HT-29 (cell line): Measurements from ENCODE around the gene PRDX1.

DNA sequence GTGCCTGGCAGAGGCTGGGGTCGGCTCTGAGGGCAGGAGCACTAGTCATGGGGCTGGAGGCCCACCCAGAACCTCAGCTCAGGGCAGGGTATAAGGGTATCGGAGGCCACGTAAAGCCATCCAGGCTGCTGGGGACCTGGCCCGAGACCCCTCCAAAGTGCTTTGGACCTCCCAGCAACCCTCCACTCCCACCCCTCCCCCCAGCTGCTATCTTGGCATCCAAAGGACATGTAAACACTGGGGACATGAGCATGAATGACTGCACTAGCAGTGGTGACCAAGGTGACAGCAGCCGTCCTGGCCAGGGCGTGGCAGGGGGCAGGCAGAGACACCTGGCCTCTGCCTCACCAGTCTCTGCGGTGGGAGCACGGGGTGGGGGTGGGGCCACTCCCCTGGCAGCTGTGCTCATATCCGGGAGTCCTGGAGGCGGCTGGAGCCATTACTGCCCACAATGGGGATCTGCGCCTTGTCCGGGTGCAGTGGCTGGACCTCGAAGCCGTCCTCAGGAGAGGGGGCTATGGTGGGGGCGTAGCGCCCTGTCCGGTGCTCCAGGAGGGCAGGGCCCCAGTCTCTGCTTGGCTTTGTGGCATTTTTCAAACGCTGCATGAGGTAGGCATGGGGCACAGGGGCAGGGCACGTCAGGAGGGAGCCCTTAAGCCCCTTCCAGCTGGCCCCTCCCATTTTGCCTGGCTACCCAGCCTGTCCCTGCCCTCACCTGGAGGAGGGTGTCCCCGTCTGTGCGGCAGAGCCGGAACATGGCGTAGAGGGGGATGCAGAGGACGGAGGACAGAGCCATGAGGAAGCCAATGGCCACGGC, 5.9 kb downstream of the CCDC24 start:
- RAMPAGE, long total RNA = no peak

- RAMPAGE, long total RNA = no peak
Observed at GRCh38 chr1:44029516-44030373, 1.5 kb downstream of the SLC6A9 start.

DNA sequence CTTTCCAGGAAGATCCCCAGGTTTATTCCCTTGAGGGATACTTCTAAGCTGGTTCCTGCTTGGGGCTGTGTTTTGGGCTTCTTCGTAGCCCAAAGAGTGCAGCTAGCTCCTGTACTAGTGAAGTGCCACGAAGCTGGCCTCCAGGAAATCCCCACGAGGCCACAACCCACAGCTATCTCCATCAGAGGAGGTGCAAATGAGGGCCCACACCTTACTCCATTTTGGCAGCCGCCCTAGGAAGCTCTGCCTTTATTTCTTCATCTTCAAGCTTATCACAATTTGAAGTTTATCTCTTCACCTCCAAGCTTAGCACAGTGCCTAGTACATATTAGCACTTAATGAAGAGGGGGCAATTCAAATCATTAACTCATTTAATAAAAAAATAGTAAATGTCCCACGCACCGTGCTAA, 544 bp upstream of the DMAP1 start:
- RAMPAGE, long total RNA = no peak

DNA sequence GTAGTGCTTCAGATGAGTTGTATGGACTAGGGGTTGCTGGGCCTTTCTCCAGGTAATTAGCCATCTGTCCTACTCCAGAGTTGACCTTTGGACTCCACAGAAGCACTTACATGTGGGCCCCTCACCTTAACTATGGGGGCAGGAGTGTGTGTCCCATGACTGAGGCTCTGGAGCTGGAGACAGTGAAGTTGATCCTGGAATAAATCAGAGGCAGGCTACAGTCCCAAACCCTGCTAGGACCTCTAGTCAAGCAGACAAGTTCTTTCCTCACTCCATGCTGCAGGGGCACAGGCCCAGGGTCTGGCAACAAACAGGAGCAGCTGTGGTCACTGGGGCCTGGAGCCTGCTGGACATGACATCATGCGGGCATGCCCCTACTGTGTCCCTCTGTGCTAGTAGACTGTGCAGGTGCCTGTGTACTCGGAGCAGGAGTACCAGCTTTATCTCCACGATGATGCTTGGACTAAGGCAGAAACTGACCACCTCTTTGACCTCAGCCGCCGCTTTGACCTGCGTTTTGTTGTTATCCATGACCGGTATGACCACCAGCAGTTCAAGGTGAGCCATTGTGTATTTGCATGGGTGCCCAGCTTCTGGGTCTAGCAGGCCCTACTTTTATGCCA, 4.8 kb downstream of the DMAP1 start:
- RAMPAGE, long total RNA = no peak

- RAMPAGE, long total RNA = no peak
Observed at GRCh38 chr1:44406020-44406426, 968 bp downstream of the RNF220 start.

DNA sequence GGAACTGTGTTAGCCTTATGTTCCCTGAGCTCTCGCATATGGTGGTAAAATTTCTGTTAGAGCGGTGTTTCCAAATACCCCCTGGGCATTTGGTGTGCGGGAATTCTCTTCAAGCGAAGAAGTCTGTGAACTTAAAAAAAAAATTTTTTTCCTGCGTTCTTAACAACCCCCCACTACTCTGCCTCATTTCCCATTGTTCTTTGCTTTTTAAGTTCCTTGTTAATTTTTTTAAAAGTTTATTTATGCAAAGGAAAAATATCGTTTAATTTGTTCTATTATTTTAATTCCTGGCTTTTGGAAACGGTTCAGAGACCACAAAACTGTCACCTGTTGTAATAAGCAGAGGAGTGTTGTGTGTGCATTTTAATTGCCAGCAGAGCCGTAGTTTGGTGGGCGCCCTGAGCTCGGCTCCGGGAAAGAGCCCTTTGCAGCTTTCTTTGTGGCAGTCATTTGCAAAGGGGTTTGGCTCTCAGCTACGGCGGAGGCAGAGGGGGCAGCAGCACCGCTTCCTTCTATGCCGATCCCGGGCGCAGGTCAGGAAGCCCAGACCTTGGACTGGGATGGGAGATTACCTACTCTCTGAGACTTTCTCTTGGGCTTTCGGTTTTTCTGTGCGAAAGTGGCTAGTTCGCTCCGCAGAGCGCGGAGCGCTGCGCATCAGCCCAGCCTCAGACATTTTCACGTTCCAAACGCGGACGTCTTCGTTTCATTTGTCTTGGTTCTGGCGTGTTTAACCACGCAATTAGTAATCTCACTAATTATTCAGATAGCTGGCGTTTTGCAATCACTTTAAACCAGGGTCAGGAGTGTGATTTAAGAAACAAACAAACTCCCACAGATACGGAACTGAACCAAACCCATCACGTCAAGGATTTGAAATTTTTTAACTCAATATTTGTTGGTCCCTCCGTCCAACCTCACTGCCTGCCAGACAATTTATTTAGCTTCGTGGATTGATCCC, 3.6 kb downstream of the RNF220 start:
- RAMPAGE, long total RNA = no peak

GRCh38 chr1:44507203-44508165, 102.4 kb downstream of the RNF220 start:
- RAMPAGE, long total RNA = no peak

DNA sequence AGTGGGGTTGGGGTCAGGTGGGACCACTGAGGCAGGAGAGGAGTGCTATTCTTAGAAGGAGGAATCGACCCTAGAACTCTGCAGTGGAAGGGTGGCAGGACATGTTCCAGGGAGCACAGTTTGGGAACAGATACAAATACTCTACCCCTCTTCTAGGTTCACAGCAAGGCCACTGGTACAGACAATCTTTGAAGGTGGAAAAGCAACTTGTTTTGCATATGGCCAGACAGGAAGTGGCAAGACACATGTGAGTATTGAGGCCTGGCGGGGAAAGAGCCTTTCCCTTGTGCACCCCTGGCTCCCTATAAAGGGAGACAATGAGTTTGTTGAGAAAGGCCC, 17.7 kb downstream of the KIF2C start:
- RAMPAGE, long total RNA = no peak

DNA sequence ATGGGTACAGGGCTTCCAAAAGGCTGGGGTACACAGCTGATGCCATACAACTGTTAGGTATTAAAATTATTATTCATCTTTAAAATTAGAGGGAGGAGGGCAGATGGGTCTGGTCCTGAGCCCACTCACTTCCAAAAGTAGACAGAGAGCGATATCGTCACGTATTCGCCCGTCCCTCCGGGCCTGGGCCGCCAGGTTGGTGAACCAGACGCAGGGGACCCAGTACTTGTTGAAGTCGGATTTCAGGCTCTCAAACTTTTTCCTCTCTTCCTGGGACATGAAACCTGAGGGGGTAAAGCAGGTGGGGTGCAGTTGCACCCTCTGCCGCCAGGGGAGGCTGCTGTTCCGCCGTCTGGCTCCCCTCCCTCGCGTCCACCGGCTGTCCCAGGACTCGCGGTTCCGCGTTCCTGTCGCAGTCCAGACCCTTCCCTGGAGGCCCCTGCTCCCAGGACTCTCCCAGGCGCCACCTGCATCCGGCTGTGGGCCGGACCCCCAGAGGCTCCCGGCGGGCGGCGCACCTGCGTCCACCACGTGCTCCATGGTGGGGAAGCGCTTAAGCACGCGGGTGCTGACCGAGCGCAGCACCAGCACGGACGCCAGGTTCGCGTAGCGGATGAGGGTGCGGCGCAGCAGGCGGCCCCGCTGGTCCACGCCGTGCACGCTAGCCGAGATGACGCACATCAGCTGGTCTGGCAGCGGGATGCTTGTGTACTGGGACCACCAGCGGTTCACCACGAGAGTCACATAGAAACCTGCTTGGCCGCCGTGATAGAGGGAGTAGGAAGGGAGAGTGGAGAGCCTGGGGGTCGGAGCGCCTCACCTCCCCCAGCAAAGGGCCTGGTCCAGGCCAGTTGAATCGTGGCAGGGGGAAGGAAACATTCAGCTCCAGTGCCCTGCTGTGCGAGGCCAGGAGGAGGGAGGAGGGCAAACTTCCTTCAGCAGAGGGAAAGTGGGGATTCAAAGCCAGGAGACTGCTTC, 1.7 kb downstream of the BEST4 start:
- RAMPAGE, long total RNA = no peak

- RAMPAGE, long total RNA = no peak
Observed at GRCh38 chr1:44799633-44800243, 439 bp upstream of the PLK3 start.

DNA sequence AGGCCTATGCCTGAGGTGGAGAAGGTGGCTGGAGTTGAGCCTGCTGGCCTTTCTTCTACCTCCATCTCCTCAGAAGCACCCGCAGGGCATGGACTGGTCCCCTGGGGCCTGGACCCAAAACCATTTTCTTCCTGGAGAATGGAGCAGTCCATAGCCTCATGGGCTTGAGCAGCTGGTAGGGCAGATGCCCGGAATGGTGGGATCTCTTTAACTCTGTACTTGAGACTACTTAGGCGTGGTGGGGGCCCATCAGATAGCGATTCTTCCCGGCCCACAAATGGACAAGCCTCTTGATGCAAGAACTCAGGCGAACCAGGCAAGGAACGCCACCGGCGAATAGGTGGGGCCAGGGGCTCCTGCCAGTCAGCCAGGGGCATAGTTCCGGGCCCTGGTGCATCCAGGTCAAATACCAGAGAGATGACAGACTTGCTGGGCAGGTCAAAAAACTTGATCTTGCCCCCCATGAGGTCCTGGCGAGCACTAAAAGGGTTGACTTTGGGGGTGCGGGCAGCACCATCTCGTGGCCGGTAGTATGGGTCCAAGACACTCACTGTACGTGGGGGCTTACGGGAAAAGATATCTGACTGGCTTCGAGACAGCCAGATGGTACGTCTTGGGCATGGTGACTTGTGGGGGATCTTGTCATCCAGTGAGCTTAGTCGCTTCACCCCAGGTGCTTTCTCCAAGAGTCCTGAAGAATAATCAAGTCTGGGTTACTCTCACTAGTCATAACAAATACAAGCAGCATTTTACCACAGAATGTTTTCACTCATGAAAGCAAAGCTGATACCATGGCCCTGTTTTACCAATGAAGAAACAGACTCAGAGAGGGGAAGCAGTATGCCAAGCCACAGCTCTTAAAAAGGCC, 5.1 kb downstream of the TOE1 start:
- RAMPAGE, long total RNA = no peak

GRCh38 chr1:45346319-45347330, 6.7 kb downstream of the TOE1 start:
- RAMPAGE, long total RNA = no peak

DNA sequence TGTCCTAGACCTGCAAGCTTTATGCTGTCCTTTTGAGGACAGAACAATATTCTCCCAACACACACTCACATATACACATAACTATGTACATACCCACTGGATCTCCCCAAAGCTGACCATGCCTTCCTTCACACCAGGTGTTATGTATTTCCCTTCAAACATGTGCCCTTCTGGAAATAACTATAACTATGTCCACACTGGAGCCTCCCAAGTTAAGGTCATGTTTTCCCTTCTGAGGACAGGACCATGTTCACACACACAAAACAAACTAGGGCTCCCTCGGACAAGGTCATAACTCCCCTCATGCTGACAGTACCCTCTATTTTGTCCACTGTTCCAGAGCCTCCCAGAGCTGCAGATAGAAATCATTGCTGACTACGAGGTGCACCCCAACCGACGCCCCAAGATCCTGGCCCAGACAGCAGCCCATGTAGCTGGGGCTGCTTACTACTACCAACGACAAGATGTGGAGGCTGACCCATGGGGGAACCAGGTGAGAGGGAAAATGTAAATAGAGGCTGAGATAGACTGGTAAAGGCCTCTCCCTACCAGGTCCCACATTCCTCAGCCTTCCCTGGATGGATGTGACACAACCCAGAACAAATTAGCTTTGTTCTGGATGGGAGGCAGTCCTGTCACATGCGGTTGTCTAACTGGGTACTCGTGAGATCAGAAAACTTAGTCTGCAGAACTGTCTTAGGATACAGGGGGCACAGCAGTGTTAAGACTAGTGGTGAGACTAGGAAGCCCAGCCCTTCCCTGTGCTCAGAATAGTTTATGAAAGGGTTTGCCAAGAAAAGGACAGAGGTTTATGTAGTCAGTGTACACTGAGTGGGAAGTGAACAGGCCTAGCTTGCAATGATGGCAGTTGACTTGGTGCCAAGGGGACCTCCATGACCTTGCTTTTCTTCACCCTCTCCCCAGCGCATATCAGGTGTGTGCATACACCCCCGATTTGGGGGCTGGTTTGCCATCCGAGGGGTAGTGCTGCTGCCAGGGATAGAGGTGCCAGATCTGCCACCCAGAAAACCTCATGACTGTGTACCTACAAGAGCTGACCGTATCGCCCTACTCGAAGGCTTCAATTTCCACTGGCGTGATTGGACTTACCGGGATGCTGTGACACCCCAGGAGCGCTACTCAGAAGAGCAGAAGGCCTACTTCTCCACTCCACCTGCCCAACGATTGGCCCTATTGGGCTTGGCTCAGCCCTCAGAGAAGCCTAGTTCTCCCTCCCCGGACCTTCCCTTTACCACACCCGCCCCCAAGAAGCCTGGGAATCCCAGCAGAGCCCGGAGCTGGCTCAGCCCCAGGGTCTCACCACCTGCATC, 8.2 kb downstream of the MMACHC start:
- RAMPAGE, long total RNA = no peak

GRCh38 chr1:45521645-45522480, at the start of gene PRDX1:
TSS of gene PRDX1 (minus strand) at chr1:45521884.
- RAMPAGE, long total RNA = no peak

DNA sequence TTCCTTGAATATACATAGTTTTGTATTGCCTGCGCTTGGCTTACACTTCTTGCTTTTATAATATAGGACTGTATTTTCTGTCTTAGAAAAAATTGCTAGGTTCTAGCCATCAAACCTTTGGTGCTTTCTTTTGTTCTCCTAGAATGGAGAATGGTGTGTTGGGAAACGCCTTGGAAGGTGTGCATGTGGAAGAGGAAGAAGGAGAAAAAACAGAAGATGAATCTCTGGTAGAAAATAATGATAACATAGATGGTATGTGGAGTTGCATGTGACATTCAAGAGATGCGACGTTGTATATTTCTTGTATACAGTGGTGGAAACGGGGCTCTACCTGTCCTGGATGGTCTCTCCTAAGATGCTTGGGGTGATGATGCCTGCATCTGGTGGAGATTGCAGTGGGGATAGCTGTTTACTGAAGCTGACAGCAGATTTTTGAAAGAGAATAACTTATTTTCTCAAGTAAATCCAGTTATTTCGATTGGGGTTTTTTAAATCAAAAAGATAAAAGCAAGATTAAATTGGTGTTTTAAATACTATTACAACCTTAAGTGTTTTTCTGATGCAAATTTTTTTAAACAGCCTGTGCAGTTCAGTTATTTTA, 17.4 kb downstream of the CCDC17 start:
- RAMPAGE, long total RNA = no peak

DNA sequence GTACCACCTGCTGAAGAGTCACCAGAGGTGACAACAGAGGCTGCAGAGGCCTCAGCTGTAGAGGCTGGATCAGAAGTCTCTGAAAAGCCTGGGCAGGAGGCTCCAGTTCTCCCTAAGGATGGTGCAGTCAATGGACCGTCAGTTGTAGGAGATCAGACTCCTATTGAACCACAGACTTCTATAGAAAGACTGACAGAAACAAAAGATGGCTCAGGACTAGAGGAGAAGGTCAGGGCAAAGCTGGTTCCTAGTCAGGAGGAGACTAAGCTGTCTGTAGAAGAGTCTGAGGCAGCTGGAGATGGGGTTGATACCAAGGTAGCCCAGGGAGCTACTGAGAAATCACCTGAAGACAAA, 16.0 kb downstream of the CCDC17 start:
- RAMPAGE, long total RNA = no peak

- RAMPAGE, long total RNA = no peak
Observed at GRCh38 chr1:45615677-45616458, 8.0 kb downstream of the CCDC17 start.

DNA sequence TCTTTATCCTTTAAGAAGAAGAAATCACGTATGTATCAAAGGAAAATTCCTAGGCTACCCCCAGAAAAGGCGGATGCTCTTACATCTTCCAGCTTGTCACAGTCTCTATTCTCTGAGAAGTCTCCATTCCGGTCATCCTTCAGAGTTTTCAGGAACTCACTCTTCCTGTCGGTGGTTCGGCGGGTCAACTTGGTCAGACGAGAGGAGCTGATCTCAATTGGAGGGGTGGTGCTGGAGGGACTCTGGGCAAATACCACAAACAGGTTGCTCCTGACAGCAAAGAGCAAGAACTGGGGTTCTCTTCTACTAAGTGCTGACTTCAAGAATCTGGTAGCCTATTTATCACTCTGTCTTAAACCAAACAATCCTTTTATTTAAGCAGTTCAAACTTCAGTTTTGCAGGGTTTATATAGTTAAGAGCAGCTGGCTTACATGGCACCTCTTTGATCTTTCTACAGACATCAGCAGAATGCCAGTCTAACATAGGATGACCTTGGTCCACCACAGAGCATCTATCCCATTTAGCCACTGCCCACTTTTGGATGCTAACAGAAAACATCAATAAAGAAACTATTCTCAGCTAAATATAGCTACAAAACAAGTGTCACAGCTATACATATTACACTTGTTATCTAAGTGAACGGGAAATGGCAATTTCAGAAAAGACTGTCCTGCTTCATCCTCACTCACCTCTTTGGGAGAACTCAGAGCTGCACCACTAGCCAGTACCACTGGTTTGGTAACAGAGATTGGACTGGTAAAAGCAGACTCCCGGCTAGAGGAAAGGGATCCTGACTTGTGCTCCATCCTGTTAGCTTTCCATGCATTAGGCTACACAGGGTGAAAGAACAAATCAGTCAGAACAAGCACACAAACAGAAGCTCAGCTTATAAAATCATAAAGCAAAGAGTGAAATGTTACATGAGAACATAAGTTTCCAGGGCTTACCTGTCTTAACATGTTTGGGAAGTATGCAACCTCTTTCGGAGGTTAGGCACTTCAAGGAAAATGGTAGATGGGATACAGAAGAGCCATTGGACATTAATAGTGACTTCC, 9.9 kb upstream of the CCDC17 start:
- RAMPAGE, long total RNA = no peak

- RAMPAGE, long total RNA = no peak
Observed at GRCh38 chr1:45650278-45651725, 26.9 kb upstream of the CCDC17 start.

GRCh38 chr1:45685215-45685864, 993 bp downstream of the GPBP1L1 start:
- RAMPAGE, long total RNA = no peak